ENCODE data around the genes TNFRSF1B, PRAMEF11 and PRAMEF26.

DNA sequence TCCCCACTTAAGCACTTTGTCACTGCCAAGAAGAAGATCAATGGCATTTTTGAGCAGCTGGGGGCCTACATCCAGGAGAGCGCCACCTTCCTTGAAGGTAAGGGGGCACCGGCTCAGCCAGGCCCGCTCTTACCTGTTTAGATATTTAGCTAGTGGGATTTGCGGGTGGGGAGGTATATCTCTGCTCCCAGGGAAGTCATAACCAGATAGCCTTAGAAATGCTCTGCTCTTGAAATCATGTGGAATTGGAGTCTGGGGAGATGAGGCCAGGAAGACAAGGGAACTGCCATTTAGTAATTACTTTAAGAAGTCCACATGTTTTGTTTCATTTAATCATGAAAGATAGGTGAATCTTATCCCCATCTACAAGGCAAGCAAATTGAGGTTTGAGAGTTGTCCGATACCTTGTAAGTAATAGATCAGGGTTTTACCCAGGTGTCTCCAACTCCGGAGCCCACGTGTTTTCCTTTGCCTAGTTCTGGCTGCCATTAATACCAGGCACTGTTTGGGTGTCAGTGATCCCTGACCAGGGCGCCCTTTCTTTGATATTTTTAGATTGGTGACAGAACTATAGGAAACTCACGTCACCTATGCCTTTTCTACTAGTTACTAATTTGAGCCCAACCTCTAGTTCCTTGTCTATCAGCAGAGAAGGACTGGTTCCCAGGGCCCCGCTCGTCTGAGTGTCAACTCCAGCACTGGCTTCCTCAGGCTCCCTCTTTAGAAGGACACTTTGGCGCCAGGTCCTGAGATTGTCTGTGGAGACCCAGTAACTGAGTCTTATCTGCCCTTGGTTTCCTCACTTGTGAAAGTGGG, 9.2 kb downstream of the MFN2 start:
- PRO-cap, result no peak
- RAMPAGE, long total RNA, 5 experiments, result no peak in any of the 5 experiments
- RRBS, result no CpG with 5 or more reads among the region's 12 CpGs

GRCh38 chr1:11992325-11992683, 12.1 kb downstream of the MFN2 start:
- PRO-cap, result no peak
- RAMPAGE, long total RNA, 5 experiments, result no peak in any of the 5 experiments
- RRBS, result no CpG with 5 or more reads among the region's 10 CpGs

DNA sequence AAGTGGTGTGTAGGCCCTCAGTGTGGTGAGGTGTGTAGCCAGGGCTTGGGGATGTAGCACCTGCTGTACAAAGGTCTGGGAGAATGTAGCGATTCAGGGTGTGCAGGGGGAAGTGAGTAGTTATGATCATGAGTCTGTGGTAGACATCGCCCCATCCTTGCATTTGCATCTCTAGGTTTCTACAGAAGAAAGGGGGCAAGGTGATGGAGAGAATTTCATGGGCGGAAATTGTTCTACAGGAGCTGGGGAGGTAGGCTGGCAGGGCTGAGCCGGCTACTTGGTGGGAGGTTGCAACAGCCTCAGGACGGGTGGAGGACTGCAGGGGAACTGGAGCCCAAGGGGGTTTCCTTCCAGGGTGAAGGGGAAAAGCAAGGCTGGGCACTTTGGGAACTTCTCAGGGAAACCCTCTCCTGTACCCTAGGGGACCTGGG, 14.7 kb upstream of the TNFRSF1B start:
- PRO-cap, result no peak
- RAMPAGE, long total RNA, 5 experiments, result no peak in any of the 5 experiments
- RRBS, result no CpG with 5 or more reads among the region's 5 CpGs

- PRO-cap, result no peak
- RAMPAGE, long total RNA, 5 experiments, result no peak in any of the 5 experiments
- RRBS, result no CpG with 5 or more reads among the region's 17 CpGs
These were observed 13.5 kb upstream of the TNFRSF1B start for GRCh38 chr1:12152998-12153932.

GRCh38 chr1:12159748-12160181, 7.0 kb upstream of the TNFRSF1B start:
- PRO-cap, result no peak
- RAMPAGE, long total RNA, 5 experiments, result no peak in any of the 5 experiments
- RRBS, result no CpG with 5 or more reads among the region's 7 CpGs

DNA sequence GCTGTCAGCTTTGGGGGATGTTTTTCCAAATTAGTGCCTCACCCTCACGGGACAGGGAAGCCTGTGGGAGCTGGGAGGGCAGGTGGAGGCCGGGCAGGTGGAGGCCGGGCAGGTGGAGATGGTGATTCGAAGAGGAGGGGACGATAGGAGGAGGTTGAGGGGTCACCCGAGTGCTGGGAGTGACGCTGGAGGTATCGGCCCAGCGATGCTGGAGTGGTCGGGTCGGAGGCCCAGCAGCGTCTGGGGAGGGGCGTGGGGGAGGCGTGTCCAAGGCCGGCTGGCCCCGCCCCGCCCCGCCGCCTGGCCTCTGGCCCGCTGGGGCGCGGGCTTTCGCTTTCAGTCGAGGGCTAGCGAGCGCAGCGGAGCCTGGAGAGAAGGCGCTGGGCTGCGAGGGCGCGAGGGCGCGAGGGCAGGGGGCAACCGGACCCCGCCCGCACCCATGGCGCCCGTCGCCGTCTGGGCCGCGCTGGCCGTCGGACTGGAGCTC, at the start of gene TNFRSF1B:
Gene TNFRSF1B, plus strand, starts transcription at position 339 of the 487 bp plus-strand sequence.
- PRO-cap, result bidirectional peak, plus-strand start at position 339 of the sequence, minus-strand start at position 242 of the sequence
- RAMPAGE, long total RNA, 5 experiments, result start-site peak on the plus strand in 1 of 5 experiments, centred at position 336 of the sequence, 5 reads per replicate
- RRBS, result no CpG with 5 or more reads among the region's 44 CpGs

- PRO-cap, result no peak
- RAMPAGE, long total RNA, 5 experiments, result start-site peak on the plus strand in 1 of 5 experiments, at chr1:12167094-12167560 at its widest, 6 reads per replicate
- RRBS, result 5% methylated on average over 31 of the region's 69 CpGs
These were observed 662 bp downstream of the TNFRSF1B start for GRCh38 chr1:12167140-12168166.

GRCh38 chr1:12237955-12238154, 8.0 kb downstream of the VPS13D start:
- PRO-cap, result no peak
- RAMPAGE, long total RNA, 5 experiments, result no peak in any of the 5 experiments
- RRBS, result no CpG with 5 or more reads among the region's 4 CpGs

DNA sequence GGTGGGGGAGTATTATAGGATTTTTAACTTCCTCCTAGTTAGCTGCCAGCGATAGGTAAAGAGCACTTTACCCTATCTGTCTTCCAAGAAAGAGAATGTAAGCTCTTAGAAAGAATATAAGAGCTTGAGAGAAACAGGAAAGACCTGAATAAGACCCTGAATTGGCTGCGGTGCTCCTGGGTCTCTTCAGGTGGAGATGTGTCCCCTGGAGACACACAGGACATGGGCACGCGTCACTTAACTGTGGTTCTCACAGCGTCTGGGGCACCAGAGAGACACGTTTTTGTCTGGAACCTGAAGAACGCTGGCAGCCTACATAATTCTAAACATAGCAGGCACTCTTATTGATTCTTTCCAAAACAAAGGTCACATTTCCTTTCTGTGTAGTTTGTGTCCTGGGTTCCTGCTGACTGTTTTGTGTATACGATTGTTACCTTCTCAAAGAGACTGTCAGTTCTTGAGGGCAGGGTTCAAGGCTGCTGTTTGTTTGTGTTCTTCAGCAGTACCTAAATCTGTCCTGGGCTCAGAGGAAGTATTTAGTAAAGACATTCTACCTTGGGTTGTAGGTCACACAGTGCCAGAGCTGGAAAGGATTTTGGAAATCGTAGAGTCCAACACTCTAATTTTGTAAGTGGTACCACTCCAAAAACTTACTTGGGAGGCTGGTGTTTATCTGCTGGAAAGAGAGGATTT, 164.6 kb downstream of the DHRS3 start:
- PRO-cap, result no peak
- RAMPAGE, long total RNA, 5 experiments, result no peak in any of the 5 experiments
- RRBS, result no CpG with 5 or more reads among the region's 9 CpGs

GRCh38 chr1:12464574-12465146, 153.3 kb downstream of the DHRS3 start:
- PRO-cap, result no peak
- RAMPAGE, long total RNA, 5 experiments, result no peak in any of the 5 experiments
- RRBS, result no CpG with 5 or more reads among the region's 7 CpGs

- PRO-cap, result no peak
- RAMPAGE, long total RNA, 5 experiments, result no peak in any of the 5 experiments
- RRBS, result no CpG with 5 or more reads among the region's 21 CpGs
These were observed 131.6 kb downstream of the DHRS3 start for GRCh38 chr1:12486062-12487232.

GRCh38 chr1:12615196-12615569, 2.8 kb downstream of the DHRS3 start:
- PRO-cap, result no peak
- RAMPAGE, long total RNA, 5 experiments, result no peak in any of the 5 experiments
- RRBS, result no CpG with 5 or more reads among the region's 7 CpGs

DNA sequence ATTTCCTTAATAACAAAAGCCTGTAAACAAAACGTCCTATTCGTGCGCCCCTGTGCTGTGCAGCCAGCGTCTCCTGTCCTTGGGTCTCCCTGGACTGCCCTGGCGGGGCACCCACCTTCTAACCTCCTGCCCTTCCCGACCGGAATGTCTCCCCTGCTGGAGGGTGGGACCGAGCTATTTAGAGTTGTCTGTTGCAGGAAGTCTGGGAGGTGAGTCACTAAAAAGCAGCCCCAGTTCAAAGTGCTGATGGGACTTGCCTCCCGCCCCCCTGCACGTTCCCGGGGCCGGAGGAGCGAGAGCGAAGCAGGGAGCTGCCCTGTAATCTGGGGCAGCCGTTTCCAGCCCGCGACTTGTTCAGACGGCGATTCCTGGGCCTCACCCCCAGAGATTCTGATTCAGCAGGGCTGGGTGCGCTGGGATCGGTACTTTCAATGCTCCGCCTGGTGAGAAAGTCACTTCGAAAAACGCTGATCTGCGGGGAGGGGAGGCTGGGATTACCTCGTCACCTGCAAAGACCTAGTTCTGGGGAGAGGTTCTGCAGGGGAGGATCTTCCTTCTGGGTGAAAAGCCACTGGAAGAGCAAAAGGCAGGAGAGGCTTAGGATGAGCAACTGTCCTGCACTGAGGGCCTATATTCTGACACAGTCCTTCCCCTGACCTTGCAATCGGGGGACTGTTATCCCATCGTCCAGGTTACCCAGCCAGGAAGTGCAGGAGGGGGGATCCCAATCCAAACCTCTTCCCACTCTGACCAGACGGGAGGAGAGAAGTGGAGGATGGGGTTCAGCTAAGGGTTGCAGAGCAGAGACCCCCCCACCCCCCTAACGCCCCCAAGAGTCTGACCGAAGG, 1.2 kb upstream of the DHRS3 start:
- PRO-cap, result bidirectional peak, plus-strand start at position 273 of the sequence, minus-strand start at position 91 of the sequence; bidirectional peak, plus-strand start at position 393 of the sequence, minus-strand start at position 392 of the sequence
- RAMPAGE, long total RNA, 5 experiments, result no peak in any of the 5 experiments
- RRBS, result 0% methylated on average over 5 of the region's 31 CpGs

DNA sequence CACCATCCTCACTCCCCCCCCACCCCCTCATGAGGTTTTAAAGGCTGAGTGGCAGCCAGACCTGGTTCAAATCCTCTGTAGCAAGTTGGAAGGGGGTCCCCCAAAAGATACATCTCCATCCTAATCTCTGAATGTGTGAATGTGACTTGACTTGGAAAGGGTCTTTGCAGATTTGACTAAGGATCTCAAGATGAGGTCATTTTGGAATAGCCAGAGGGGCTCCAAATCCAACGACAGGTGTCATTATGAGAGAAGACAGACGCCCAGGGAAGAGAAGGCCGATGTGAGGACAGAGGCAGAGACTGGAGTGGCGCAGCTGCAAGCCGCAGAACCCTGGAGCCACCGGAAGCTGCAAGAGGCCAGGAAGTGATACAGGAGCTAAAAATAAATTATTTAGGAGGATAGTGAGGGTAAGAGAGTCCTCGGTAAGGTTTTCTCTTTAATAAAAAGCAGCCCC, 9.8 kb upstream of the AADACL4 start:
- PRO-cap, result no peak
- RAMPAGE, long total RNA, 5 experiments, result no peak in any of the 5 experiments
- RRBS, result no CpG with 5 or more reads among the region's 7 CpGs

GRCh38 chr1:12831272-12831761, at the start of gene PRAMEF11:
PRAMEF11 (minus strand) TSS chr1:12831410.
- PRO-cap, result no peak
- RAMPAGE, long total RNA, 5 experiments, result no peak in any of the 5 experiments
- RRBS, result no CpG with 5 or more reads among the region's 4 CpGs

GRCh38 chr1:13155715-13156296, at the start of gene PRAMEF26:
PRAMEF26 (minus strand) TSS chr1:13156009.
- PRO-cap, result no peak
- RAMPAGE, long total RNA, 5 experiments, result no peak in any of the 5 experiments
- RRBS, result no CpG with 5 or more reads among the region's 6 CpGs

- PRO-cap, result no peak
- RAMPAGE, long total RNA, 5 experiments, result no peak in any of the 5 experiments
- RRBS, result no CpG with 5 or more reads among the region's 18 CpGs
These were observed 26.4 kb downstream of the LRRC38 start for GRCh38 chr1:13487204-13487982.

GRCh38 chr1:13587108-13587689, 3.6 kb downstream of the PDPN start:
- PRO-cap, result unidirectional peak, minus-strand start at chr1:13587372
- RAMPAGE, long total RNA, 5 experiments, result no peak in any of the 5 experiments
- RRBS, result no CpG with 5 or more reads among the region's 7 CpGs

DNA sequence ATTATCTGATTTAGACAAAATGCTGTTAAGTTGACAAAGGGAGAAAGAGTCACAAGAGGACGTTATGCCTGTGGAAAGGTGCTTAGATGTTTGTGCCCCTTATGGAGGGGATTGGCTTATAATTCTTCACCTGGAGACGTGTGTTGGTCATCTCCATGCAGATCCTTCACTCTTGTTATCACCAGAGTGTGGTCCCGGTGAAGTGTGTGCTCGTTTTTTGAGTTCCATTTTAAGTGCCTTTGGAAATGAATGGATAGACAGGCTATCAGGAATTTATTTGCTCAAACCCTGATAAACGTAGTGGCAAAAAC, 71.1 kb downstream of the PRDM2 start:
- PRO-cap, result no peak
- RAMPAGE, long total RNA, 5 experiments, result no peak in any of the 5 experiments
- RRBS, result no CpG with 5 or more reads among the region's 5 CpGs

DNA sequence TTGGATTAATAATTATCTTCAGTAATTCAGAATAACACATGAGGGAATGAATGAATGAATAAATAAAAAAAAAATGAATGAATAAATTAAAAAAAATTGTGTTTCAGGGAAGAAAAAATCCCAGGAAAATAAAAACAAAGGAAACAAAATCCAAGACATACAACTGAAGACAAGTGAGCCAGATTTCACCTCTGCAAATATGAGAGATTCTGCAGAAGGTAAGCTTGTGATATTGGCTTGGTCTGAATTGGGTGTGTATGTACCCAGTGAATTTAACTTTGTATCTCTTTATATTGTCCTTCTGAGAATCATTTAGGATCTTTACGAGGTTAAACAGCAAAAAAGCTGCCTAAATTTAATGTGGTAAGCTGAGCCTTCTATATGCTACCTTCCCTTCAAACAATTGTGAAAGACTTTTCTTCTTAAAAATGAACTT, 73.0 kb downstream of the PRDM2 start:
- PRO-cap, result no peak
- RAMPAGE, long total RNA, 5 experiments, result start-site peak on the plus strand in 1 of 5 experiments, centred at position 183 of the sequence, 23 reads per replicate
- RRBS, result no CpG with 5 or more reads among the region's 1 CpG